Thoracic aorta (tissue), 1 donor: ENCODE results near the gene BCL2L10.

GRCh38 chr15:51342164-51342618 lies 736 bp downstream of the GLDN start:
- RAMPAGE, long total RNA, result no peak

- RAMPAGE, long total RNA, result no peak
Observed at GRCh38 chr15:51423127-51423449, 81.6 kb downstream of the GLDN start.

GRCh38 chr15:51724695-51725162 lies 12.7 kb downstream of the LYSMD2 start:
- RAMPAGE, long total RNA, result no peak

- RAMPAGE, long total RNA, result no peak
Observed at GRCh38 chr15:51856639-51857413, 27.4 kb downstream of the TMOD3 start.

- RAMPAGE, long total RNA, result no peak
Observed at GRCh38 chr15:52045512-52046740, 26.9 kb downstream of the MAPK6 start.

GRCh38 chr15:52100785-52101264 lies 11.8 kb downstream of the BCL2L10 start:
- RAMPAGE, long total RNA, result no peak

GRCh38 chr15:52111855-52112851 lies at the start of gene BCL2L10:
Gene BCL2L10, minus strand, starts transcription at chr15:52112775.
- RAMPAGE, long total RNA, result no peak

- RAMPAGE, long total RNA, result no peak
Observed at GRCh38 chr15:52115835-52116561, 3.4 kb upstream of the BCL2L10 start.

GRCh38 chr15:52179150-52180203 lies 11.7 kb downstream of the GNB5 start:
- RAMPAGE, long total RNA, result start-site peak on the minus strand at chr15:52179887-52179953, 215 reads

GRCh38 chr15:52254815-52255446 lies 40.7 kb downstream of the MYO5C start:
- RAMPAGE, long total RNA, result no peak

DNA sequence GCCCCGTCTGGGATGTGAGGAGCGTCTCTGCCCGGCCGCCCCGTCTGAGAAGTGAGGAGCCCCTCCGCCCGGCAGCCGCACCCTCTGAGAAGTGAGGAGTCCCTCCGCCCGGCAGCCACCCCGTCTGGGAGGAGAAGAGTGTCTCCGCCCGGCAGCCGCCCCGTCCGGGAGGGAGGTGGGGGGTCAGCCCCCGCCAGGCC lies 9.7 kb downstream of the MYO5C start:
- RAMPAGE, long total RNA, result no peak

- RAMPAGE, long total RNA, result no peak
Observed at GRCh38 chr15:52529106-52529582, 464 bp upstream of the MYO5A start.

DNA sequence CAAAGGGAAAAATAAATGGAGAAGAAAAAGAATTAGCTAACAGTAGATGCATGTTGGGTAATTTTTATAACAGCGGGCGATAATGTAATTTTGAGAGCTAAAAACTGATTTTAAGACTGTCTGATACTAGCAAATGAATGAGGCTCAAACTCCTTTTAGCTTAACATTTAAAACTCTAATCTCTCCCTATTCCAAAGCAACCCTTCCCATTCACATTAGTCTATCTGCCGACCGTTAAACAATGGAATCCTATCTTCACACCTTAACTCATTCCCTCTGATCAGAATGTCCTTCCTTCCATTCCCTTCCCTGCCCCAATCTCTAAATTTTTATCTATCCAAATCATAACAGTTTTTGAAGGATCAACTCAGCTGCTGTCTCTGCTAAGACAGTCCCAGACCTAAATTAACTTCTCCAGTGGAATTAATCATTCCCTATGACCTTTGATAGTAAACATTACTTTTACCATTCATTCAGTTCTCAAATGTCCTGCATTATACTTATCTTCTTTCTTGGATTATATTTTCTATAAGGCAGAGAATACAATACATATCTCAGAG lies 16.2 kb downstream of the ATOSA start:
- RAMPAGE, long total RNA, result no peak

- RAMPAGE, long total RNA, result start-site peak on the minus strand at chr15:52678896-52678911, 23 reads
Observed at GRCh38 chr15:52678499-52679077, 600 bp downstream of the ATOSA start.

DNA sequence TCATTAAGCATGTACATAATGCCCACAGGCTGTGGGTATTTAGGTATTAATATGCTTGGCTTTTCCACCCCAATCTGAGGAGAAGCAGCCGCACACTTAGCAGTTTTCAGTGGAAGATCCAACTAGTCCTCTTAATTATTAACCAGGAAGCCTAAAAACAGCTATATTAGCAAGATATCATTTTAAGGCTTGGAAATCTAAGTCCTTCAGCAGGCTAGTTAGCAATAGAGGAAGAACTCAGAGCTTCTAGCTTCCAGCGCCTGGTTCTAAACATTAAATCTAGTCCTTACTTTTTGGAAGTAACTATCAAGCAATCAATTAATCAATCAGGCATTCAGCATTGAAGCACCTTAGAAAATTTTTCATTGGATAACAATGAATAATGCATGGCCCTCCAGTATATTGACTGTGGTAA lies 16.9 kb upstream of the ONECUT1 start:
- RAMPAGE, long total RNA, result no peak

DNA sequence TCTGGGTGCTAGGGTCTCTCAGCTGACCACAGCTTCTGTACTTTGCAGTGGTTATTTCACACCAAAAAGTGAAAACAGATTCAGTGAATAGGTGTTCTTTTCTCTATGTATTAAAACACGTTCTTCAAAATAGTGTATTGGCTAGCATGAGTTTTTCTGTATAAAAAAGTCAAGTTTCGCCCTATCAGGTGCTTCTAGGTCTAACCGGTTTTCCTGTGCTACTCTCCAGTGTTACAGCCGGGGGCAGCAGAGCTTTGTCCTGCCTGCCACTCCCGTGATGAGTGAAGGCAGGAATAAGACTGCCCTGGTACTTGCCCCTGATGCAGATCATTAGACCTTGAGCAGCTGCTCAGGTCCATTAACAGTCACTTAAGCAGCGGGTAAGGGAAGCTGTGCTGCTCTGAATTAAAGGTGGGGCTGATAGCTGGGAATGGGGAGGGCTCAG lies 1.4 kb upstream of the UNC13C start:
- RAMPAGE, long total RNA, result no peak

GRCh38 chr15:54277722-54278292 lies 299.6 kb downstream of the UNC13C start:
- RAMPAGE, long total RNA, result no peak

DNA sequence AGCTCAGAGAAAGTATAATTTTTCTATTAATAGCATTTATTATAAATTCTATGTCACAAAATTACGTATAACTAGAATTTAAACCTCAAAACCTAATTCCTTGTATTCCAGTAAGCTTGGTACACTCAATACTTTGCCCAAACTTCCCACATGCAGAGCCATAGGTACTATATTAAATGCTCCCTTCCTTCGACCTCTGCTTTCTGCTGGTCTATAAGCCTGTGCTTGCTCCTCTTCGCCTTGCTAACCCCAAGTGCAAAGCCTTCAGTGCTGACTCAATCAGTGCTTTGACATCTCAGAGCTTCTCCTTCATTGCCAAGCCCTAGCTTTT lies 379.1 kb downstream of the RSL24D1 start:
- RAMPAGE, long total RNA, result no peak

DNA sequence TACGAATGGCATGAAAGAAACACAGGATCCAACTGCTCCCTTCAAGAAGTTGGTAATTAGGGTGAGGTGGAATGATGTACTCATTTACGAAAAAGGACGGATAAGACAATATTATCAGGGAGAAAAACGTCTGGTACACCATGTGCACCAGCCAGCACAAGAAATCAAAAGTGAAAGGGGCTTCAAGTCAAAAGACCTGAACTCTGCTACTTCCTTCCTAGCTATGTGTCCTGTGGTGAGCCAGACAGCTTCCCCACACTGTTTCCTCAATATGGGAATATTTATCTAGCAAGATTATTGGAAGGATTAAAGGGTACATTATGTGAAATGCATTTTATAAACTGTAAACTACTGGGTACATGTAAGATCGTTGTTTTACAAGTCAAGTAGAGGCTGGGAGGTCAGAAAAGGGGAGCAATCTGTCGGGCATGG lies 33.9 kb downstream of the RAB27A start:
- RAMPAGE, long total RNA, result no peak

GRCh38 chr15:55282093-55283265 lies 7.1 kb downstream of the RAB27A start:
- RAMPAGE, long total RNA, result no peak